Heart right ventricle (tissue), 2 donors: ENCODE data around the genes KLRK1, PRR4 and TAS2R19.

DNA sequence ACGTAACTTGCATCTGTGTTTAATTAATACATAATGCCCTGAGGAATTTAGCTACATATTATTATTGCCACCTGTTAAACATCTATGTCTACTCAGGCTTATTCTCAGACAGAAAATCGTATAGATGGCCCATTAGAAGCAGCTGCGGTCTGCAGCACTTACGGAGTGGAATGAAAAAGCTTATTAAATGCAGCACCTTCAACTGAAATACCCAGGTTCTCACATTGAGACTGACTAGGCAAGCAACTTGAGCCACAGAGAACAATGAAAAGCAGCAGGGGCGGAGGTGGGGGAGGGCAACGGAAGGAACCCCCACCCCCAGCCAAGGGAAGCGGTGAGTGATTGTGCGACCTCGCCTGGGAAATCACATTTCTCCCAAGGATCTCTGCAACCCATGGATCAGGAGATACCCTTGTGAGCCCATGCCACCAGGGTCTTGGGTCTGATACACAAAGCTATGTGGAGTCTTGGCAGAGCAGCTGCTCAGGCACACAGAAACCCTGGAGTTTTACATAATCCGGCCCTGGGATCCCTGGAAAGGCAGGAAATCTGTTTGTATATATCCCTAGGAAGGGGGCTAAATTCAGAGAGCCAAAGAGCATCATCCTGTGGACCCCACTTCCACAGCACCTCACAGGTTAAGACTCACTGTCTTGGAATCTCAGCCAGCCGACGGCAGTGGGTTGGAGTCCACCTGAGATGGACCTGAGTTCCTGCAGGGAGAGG lies 38.1 kb downstream of the PZP start:
- PRO-cap, 2 experiments, result peak in 2 of 2 experiments; most common minus-strand start position 172 of the sequence (in 1)

DNA sequence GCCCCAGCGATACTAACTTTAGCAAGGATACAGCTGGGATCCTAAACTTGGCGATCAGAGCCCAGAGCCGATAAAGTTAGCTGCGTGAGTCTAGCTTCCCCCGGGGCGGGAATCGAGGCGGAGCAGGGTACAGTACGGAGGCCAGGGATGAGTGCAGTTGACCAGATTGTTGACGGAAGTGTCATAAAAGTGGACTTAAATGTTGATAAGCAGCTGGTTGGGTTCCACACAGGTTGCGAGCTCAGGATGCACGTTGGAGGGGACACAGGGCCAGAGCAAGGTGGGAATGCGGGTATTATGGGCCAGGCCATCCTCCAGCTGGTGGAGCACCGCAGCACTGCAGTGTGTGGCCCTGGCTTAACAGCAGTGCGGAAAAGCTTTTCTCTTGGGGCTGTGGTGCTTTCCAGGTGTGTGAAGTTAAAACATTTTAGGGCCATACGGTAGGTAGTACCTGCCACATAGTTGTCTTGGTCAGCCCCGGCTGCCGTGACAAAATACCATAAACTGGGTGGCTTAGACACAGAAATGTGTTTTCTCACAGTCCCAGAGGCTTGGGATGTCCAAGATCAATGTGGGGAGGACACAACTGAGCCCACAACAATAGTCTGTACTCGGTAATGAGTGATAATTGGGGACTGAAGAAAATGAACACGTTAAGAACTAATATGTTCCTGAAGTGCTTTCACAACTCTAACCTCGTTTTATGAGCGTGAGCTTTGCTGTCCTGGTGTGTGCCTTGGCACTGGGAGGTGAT lies 76.2 kb upstream of the PZP start:
- PRO-cap, 2 experiments, result no peak in any of the 2 experiments

DNA sequence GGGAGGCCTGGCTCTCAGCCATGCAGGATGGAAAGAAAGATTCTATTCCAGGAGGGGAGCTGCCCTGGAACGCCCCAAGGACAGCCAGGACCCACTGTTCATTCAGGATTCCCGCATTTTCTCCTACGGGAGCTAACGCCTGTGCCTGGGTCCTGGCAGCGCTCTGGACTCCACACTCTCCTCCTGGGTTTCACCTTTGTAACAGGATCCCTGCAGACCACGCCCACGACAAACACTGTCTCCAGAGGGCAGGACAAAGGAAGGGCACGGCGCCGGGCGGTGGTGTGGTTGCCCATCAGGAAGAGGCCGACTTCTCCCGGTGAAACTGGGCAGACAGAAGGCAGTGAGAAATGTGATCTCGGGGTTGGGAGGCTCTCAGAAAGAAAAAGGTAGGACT lies 189.3 kb downstream of the KLRB1 start:
- PRO-cap, 2 experiments, result no peak in any of the 2 experiments

DNA sequence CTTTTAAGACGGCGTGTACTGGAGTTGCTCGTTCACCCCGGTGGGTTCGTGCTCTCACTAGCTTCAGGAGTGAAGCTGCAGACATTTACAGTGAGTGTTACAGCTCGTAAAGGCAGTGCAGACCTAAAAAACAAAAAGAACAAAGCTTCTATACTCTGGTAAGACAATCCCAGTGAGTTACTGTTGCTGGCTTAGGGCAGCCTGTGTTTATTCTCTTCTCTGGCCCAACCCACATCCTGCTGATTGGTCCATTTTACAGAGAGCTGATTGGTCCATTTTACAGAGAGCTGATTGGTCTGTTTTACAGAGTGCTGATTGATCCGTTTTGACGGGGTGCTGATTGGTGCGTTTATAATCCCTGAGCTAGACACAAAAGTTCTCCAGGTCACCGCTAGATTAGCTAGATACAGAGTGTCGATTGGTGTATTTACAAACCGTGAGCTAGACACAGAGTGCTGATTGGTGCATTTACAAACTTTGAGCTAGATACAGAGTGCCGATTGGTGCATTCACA lies 158.0 kb downstream of the KLRB1 start:
- PRO-cap, 2 experiments, result peak in 1 of 2 experiments; most common minus-strand start position 182 of the sequence (in 1)

- PRO-cap, 2 experiments, result no peak in any of the 2 experiments
Measured at GRCh38 chr12:9695025-9696121, 25.9 kb downstream of the CLEC2D start.

- PRO-cap, 2 experiments, result peak in 2 of 2 experiments; most common plus-strand start chr12:9739489 (in 1); most common minus-strand start chr12:9739158 (in 1)
Measured at GRCh38 chr12:9738923-9739694, 21.6 kb downstream of the CD69 start.

DNA sequence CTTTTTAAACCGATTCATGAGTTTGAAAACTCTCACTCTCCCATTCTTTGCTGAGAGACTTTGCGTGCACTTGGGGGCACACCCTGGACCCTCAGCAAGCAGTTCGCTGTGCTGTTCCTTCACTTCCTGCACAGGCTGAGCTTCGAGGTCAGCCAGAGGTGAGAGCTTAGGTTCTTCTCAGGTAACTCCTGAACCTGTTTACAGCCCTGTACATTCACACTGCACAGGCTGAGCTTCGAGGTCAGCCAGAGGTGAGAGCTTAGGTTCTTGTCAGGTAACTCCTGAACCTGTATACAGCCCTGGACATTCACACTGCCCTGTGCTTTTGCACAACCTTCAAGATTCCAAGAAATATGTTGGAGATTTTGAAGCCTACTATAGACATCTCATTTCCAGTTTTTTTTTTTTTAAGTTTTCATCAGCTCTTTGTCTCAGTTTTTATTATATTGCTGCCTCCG lies 18.0 kb downstream of the CD69 start:
- PRO-cap, 2 experiments, result no peak in any of the 2 experiments

- PRO-cap, 2 experiments, result no peak in any of the 2 experiments
Measured at GRCh38 chr12:9868124-9868757, 913 bp downstream of the CLEC2B start.

DNA sequence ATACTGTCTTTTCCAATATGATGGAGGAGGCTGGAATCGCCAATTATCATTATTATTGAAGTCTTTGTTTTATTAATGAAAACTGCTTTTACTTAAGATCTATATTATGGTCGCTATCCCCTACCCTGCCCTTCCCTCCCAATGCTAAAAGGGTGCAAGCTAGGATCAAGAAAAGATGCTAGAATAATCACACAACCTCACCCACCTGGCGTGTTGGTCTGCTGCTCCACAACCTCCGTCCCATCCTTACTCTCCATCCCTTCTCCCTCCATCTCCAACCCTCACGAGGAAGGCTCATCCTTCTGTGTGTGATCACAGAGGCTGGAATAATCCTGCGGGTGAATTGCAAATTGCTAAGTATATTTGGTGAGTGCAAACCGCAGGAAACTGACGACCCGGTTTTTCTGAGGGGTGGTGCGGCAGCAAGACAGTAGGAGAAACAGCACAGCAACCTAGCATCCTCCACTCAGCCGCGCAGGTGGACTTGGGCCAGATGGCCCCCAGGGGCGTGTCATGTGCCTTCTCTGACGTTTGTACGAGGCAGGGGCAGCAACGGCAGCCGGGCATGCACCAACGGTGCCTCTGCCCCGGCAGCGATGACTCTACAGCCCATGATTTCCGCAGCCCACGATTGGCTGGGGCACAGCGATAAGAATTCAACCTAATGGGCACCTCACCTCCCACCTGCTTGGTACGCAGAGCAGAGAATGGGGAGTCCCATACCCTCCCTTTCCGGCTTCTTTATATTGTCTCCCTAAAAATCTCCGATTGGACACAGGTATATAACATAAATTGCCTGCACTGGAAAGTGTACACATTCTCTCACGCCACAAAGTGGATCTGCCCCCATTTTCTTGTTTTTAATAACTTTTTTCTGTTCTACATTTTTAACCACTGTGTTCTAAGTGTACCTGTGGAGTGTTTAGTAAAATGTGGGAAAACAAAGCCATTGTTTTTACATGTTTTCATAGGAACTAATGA lies 11.0 kb upstream of the CLEC2A start:
- PRO-cap, 2 experiments, result no peak in any of the 2 experiments

DNA sequence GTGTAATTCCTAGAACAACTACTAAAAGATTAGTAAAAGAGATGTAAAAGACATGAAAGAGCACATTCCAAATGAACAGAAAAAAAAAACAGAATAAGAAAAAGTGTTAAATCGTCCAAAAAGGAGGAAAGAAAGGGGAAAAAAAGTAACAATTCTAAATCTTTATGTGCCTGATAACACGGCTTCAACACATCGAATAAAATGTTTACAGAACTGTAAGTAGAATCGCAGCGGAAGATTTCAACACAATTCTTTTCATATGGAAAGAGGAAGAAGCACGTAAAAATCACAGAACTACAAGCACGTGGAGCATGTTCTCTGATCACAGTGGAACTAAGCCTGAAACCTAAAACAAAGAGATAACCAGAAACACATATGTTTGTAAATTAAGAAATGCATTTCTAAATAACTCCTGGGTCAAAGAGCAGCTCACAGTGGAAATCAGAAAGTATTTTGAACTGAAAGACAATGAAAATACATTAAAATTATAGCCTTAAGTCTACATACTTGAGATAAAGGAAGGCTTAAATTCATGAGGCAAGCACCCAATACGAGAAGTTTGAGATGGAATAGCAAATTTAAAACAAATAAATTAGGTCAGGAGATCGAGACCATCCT lies 8.7 kb downstream of the CLEC7A start:
- PRO-cap, 2 experiments, result no peak in any of the 2 experiments

GRCh38 chr12:10212143-10212650 lies 480 bp upstream of the GABARAPL1 start:
- PRO-cap, 2 experiments, result peak in 2 of 2 experiments; most common plus-strand start chr12:10212508 (in 1); most common minus-strand start chr12:10212358 (in 2)

DNA sequence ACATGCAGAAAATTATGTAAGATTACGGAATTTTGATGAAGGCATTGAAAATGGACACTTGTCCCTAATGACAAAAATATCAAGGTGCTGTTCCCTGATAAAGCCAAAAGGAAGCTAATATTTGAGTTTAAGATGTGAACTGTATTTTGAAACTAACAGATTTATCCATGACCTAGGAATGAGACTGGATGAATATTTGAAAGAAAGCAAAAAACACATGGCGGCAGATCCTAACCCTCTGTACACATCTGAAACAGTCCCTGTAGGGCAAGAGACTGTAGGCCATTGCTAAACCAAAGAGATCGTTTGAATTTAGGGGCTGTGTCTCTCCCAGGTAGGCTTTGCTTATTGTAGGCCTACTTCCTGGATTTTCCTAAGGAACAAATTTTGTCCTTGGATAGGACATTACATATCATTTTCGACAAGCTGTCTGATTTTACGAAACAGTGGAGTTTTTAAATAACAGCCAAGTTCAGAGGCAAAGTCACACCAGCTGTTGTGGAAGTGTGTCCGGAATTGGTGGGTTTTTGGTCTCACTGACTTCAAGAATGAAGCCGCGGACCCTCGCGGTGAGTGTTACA lies 11.4 kb downstream of the GABARAPL1 start:
- PRO-cap, 2 experiments, result no peak in any of the 2 experiments

- PRO-cap, 2 experiments, result no peak in any of the 2 experiments
Measured at GRCh38 chr12:10389758-10390433, at the start of gene KLRK1. KLRK1 (minus strand) TSS chr12:10390041.

- PRO-cap, 2 experiments, result no peak in any of the 2 experiments
Measured at GRCh38 chr12:10559044-10559665, 53.5 kb downstream of the EIF2S3B start.

- PRO-cap, 2 experiments, result no peak in any of the 2 experiments
Measured at GRCh38 chr12:10700807-10701465, 22.2 kb downstream of the YBX3 start.

DNA sequence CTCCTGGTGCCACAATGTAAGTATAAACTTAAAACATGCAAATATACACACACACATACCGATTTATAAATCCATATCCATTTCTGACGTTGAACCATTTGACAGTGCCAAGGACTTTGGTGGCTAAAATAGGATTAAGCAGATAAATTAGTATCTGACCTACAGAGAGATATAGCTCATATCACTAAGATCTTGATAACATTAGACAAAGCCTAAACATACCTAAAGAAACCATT lies 4.2 kb downstream of the YBX3 start:
- PRO-cap, 2 experiments, result no peak in any of the 2 experiments

DNA sequence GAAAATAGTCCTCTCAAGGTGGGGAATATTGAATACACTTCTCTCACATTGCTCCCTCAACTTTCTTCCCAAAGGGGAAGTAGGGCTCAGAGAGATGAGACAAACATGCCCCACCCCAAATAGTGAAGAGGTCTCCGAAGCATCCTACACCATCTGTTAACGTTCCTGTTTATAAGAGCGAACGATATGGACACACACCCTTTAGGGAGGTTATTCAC lies 1.6 kb downstream of the YBX3 start:
- PRO-cap, 2 experiments, result peak in 1 of 2 experiments; most common minus-strand start position 173 of the sequence (in 1)

GRCh38 chr12:10849141-10849730 lies at the start of gene PRR4:
PRR4 (minus strand) TSS chr12:10849475.
- PRO-cap, 2 experiments, result no peak in any of the 2 experiments

GRCh38 chr12:11022438-11022941 lies at the start of gene TAS2R19:
TAS2R19 (minus strand) TSS chr12:11022620.
- PRO-cap, 2 experiments, result no peak in any of the 2 experiments

GRCh38 chr12:11163128-11164122 lies 7.6 kb upstream of the SMIM10L1 start:
- PRO-cap, 2 experiments, result no peak in any of the 2 experiments